Colon Carcinoma Metastatic in the Lung (tissue), 2 donors: ENCODE data around the genes CRPPA, SOSTDC1 and AGR2.

- PRO-cap, 2 experiments: no peak in any of the 2 experiments
Measured at GRCh38 chr7:8441901-8442117, 8.4 kb downstream of the NXPH1 start.

DNA sequence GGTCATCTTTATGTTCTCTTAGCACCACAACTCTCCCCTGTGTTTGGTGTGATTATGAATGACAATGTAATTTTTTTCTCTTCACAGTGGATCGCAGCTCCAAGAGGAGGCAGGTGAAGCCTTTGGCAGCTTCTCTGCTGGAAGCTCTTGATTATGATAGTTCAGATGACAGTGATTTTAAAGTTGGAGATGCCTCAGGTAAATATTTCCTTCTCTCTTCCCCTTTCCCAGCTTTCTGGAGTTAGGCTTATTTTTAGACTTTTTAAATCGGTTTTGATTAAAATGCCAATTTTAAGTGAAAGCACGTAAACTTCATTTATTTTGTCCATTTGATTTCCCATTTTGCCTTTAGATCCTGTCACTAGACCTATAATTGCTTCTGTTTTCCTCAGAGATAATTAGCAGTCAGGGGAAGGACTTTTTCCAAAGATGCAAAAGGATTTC is 1.1 kb downstream of the PHF14 start:
- PRO-cap, 2 experiments: no peak in any of the 2 experiments

DNA sequence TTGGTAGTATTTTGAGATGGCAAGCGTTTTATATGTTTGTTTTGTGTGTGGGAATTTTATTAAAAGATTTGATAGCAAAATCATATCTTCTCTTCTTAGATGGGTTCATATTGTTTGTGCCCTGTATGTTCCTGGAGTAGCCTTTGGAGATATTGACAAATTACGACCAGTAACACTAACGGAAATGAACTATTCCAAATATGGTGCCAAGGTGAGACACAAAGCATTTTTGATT is 49.0 kb downstream of the PHF14 start:
- PRO-cap, 2 experiments: no peak in any of the 2 experiments

DNA sequence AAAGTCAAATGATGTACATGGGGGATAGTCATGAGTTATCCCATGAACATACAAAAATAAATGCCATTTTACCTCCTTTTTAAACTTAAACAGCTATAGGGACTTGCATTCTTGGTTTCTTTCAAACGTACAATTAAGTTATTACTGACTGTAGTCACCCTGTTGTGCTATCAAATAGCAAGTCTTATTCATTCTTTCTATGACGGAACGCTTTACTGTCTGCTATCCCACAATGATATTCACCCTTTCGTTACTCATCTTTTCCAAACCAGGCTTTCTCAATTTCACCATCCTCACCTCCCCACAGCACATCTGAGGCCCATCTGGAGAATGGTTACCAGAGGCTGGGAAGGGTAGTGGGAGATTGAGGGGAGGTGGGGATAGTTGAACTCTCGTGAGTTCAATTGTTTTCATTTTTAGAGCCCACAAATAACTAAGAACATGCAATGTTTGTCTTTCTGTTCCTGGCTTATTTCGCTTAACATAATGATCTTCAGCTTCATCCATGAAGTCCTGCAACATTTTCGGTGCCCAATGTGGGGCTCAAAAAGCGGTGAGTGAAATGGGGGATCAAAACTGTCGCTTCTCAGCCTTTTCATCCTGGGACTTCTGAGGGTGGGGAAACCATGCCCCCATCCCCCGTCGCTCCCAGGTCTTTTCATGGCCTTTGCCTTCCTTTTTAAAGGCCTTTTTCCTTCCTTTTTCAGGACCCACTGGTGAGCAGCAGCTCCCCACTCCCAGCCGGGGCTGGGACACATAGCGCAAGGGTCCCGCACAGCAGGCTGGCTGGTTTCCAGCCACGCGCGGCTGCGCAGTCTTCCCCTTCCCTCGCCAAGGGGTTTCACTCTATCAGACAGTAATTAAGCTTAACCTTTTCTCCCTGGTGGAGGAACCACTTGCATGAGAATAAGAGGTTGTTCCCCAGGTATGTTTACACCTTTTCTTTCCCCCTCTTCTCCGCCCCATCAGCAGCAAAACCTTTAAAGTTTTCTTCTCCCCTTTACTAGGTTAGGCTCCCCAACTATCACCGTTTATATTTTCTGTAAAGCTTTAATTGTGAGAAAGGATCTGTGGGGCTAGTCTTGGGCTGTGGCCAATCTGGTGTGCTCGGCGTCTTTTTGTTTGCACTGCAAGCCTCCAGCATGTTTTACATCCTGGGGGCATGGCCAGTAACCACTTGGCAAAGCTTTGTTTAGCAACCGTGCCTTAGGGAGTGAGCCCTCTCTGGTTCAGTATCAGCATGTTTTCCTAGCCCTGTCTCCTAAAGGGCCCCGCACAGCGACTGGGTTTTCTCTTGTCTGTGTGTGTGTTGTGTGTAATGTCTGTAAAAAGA is 219.3 kb downstream of the PHF14 start:
- PRO-cap, 2 experiments: no peak in any of the 2 experiments

DNA sequence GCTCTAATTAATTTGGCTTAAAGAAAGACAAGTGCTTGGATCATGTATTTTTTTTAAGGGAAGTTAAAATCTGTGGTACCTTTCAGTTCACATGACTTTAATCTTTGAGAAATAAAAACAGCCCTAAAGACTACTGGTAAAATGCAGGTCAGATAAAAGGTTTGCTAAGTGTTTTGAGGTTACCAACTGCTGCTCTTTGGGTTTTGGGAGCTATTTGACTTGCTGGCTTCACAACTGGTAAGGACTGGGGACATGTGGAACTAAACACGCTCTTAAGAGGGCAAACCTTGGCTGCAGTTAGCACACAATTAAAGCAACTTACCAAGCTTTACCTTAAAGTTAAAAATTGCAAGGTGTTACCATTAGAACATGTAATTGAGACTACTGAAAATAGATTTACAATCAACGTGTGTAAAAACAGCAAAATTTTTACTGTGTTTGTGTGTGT is 220.2 kb downstream of the PHF14 start:
- PRO-cap, 2 experiments: no peak in any of the 2 experiments

DNA sequence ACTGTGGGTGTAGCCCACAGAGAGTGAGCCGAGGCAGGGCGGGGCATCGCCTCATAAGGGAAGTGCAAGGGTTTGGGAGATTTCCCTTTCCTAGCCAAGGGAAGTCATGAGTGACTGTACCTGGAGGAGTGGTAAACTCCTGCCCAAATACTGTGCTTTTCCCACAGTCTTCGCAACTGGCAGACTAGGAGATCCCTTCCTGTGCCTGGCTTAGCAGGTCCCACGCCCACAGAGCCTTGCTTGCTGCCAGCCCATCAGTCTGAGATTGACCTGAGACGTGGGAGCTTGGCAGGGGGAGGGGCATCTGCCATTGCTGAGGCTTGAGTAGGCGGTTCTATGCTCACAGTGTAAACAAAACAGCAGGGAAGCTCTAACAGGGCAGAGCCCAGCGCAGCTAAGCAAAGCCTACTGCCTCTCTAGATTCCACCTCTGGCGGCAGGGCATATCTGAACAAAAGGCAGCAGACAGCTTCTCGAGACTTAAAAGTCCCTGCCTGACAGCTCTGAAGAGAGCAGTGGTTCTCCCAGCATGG is 152.3 kb downstream of the ARL4A start:
- PRO-cap, 2 experiments: no peak in any of the 2 experiments

DNA sequence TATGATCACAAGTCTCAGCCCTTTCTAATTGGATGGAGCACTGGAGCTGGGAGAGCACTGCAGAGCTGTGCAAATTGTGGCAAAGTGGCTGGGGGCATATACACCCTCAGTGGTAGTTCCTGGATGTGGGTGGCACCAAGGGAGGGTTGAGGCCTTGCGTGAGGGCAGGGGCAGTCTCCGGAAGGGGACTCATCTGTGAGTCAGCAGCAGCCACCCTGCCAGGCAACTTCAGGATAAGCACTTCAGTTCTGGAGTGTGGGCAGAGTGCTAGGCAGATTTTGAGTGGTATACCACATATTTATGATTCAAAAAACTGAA is 210.5 kb downstream of the ETV1 start:
- PRO-cap, 2 experiments: no peak in any of the 2 experiments

- PRO-cap, 2 experiments: no peak in any of the 2 experiments
Measured at GRCh38 chr7:13806201-13806498, 183.3 kb downstream of the ETV1 start.

GRCh38 chr7:13982773-13983471 is 6.5 kb downstream of the ETV1 start:
- PRO-cap, 2 experiments: no peak in any of the 2 experiments

GRCh38 chr7:14780975-14781385 is 121.6 kb downstream of the DGKB start:
- PRO-cap, 2 experiments: no peak in any of the 2 experiments

GRCh38 chr7:14836405-14836910 is 66.1 kb downstream of the DGKB start:
- PRO-cap, 2 experiments: no peak in any of the 2 experiments

DNA sequence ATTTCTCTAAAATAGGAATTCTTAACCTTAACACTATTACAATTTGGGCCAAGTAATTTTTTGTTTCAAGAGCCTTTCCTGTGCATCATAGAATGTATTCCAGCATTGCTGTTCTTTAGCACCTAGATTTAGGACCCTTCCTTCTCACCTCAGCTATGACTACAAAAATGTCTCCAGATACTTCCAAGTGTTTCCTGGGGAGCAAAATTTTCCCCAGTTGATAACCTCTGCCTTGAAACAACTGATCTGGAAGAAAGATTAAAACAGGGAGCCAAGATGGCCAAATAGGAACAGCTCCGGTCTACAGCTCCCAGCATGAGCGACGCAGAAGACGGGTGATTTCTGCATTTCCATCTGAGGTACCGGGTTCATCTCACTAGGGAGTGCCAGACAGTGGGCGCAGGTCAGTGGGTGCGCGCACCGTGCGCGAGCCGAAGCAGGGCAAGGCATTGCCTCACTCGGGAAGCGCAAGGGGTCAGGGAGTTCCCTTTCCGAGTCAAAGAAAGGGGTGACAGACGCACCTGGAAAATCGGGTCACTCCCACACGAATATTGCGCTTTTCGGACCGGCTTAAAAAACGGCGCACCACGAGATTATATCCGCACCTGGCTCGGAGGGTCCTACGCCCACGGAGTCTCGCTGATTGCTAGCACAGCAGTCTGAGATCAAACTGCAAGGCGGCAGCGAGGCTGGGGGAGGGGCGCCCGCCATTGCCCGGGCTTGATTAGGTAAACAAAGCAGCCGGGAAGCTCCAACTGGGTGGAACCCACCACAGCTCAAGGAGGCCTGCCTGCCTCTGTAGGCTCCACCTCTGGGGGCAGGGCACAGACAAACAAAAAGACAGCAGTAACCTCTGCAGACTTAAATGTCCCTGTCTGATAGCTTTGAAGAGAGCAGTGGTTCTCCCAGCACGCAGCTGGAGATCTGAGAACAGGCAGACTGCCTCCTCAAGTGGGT is 14.5 kb downstream of the AGMO start:
- PRO-cap, 2 experiments: no peak in any of the 2 experiments

DNA sequence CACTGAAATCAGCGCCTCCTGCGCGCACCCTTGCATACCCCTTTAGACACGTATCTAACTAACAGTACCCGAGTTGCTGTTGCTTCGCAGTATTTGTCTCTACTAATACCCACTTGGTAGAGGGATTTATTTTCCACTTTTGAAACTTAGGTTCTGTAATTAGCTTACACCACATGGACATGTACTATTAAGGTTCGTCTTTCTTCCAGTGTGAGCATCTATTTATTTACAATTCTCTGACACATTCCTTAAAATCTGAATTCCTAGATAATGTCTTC is 1.5 kb downstream of the MEOX2 start:
- PRO-cap, 2 experiments: no peak in any of the 2 experiments

- PRO-cap, 2 experiments: peak in 2 of 2 experiments; most common plus-strand start chr7:16421239 (in 1); most common minus-strand start chr7:16421744 (in 2)
Measured at GRCh38 chr7:16421039-16422245, at the start of gene CRPPA. TSS of gene CRPPA (minus strand) at chr7:16421538.

DNA sequence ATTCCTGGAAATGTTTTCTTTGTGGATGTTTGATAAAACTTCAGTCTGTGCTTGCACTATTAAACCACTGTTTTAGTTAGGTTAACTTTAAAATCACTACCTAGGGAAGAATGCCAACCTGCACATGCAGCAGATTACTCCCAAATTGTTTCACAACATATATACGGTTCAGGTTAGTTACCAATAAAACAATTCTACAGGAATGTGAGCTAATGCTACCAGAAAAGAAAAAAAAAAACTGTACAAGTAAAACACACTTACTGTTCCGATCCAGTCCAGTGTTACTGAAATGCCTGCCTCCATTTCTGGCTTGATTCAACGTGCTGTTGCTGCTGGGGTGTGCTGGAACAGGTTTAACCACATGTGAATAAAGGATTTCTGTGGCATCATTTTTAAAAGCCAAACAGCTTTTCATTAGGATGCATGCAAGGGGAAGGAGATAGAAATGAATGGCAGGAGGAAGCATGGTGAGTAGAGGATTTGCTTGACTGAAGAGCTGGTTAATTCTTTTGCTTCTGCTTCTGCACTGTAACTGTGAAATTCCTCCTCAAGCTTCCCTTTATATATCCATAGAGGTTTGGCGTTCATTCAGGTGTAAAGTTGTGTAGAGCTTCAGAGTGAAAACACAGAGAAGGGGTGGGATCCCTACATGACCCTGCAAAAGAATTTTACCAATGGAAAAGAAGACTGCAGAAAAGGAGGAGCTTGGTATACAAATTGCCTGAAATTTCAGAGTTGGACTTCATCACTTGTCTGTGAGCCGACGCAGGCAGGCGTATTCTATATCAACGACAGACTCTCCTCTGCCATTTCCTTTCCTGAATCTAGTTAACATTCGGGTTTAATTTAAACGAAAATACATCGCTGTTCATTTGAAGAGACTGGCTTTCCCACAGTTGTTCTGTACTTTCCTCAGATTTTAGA is at the start of gene SOSTDC1:
Gene SOSTDC1, minus strand, starts transcription at position 536 of the 924 bp plus-strand sequence.
- PRO-cap, 2 experiments: peak in 1 of 2 experiments; most common plus-strand start position 745 of the sequence (in 1)

DNA sequence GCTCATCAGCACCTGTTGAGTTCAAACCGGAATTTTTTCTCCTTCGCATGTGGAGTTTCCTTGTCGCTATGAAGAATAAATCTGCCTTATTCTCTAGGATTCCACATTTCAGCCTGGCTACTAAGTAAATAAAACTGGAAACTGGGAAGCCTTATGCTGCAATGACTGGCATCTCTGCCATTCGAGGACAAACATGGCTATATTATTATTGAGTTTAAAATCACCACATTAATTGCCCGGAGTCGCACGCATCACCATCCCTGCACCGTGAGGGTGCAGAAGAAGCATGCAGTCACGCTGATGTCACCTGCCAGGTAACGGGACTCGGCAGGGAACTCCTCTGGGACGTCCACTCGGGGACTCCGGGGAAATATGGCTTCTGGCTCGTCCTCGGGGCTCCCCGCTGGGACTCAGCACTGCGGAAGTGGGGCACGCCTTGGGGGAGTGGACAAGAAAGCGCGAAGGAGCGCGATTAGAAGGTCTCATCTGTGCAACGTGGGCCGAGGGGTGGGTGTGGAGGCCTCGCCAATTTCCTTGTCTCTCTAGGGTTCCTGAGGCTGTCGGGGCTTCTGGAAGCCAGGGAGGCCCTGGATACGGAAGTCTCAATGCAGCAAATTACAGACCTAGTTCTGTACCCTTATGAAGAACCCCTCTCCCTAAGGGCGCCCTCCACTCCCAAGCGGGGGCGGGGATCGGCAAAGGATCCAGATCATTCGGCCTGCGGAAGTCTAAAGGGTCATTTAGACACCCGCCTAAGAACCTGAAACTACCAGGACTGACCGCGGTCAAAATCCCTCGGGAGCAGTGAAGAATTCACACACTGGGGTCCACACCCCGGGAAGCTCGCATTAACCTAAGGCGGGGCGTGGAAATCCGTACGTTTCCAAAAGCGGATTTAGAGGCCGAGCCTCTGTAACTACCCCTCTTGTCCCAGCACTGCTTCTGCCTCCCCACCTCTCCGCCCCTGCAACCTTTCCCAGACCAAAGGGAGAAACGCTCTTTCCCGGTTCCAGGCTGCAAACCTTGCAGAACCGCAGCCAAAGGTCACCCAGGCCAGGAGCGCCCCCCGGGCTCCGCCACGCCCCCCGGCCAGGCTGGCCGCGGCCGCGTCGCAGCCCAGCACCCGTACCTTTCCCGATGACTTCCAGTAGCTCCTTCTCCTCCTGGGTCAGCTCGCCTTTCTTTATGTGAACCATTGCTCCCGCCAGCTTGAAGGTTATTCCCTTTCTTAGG is 760 bp downstream of the ANKMY2 start:
- PRO-cap, 2 experiments: peak in 2 of 2 experiments; most common plus-strand start position 451 of the sequence (in 2); most common minus-strand start position 405 of the sequence (in 2)

DNA sequence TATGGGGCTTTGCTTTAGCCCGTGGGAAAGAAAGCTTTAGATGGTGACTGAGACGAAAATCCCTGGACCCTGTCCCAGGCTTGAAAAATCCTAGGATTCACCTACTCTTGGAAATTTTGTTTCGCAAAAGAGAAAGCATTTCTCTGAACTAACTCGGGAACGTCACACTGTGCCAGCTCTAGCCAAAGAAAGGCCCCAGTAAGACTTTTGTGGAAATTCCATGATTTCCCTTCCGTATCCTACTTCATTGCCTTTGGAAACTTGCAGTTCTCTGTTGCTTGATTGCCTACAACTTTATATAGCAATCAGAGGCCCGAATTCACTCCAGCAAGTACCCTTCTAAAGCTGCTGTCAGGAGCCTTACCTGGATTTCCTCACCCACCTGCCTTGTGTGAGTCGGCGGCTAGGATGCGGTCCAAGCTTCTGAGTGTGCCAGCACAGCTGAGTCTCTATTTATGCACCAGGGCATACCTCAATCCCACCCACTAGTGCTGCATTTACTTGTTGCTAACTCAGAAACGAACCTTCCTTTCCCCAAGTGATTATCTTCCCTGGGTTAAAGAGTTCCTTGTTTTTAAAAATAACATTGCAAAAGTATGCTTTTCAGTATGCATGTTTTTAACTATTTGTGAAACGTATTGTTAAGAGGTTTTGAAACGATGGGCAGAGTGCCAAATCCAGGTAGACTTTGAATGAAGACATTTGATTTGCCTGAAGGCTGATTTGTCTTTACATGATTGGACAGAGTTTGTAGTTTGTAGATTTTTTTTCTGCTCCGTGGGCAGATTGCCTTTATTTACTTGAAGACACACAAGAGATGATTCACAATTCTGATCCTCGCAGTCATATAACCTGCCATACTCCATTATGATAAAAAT is at the start of gene AGR2:
Gene AGR2, minus strand, starts transcription at position 429 of the 878 bp plus-strand sequence.
- PRO-cap, 2 experiments: peak in 2 of 2 experiments; most common minus-strand start position 425 of the sequence (in 2)

GRCh38 chr7:16805532-16805731 is 633 bp upstream of the AGR2 start:
- PRO-cap, 2 experiments: no peak in any of the 2 experiments

DNA sequence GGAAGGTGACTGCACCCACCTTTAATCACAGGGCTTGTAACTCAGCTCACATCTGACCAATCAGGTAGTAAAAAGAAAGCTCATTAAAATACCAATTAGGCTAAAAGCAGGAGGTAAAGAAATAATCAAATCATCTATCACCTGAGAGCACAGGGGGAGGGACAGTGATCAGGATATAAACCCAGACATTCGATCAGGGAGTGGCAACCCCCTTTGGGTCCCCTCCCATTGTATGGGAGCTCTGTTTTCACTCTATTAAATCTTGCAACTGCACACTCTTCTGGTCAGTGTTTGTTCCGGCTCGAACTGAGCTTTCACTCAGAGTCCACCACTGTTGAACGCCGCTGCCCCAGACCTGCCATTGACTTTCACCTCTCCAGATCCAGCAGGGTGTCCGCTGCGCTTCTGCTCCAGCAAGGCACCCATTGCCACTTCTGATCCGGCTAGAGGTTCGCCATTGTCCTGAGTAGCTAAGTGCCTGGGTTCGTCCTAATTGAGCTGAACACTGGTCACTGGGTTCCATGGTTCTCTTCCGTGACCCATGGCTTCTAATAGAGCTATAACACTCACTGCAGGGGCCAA is 28.7 kb downstream of the AGR3 start:
- PRO-cap, 2 experiments: no peak in any of the 2 experiments

DNA sequence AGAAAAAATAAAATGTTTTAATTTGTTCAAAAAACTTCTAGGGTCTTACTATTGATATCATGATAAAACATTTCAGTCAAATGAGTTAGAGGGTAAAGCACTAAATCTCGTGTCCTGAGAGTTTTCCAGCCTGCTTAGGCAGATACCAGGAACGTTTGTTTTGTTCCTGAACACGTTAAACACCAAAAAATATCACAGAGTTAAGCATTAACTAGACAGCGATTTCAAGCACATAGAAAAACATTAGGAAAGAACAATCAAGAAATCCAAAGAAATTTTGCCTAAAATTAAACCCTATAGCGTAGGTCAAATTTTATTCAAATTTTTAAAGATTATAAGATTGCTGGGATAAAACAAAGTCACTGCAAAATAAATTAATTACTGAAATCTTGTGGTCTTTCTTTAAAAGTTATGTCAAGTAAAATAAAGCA is 204.7 kb upstream of the AGR3 start:
- PRO-cap, 2 experiments: no peak in any of the 2 experiments